HGPS cell (cell line): ENCODE data around the genes MANF, TEX264 and ABHD14B.

GRCh38 chr3:50612419-50613013, 942 bp upstream of the CISH start:
- RRBS: 9% methylated on average over 2 of the region's 16 CpGs

- RRBS: no CpG with 5 or more reads among the region's 5 CpGs
Measured at GRCh38 chr3:50620365-50621279, 3.7 kb downstream of the MAPKAPK3 start.

GRCh38 chr3:50638320-50638636, 21.3 kb downstream of the MAPKAPK3 start:
- RRBS: no CpG with 5 or more reads among the region's 3 CpGs

- RRBS: 2% methylated on average over 24 of the region's 54 CpGs
Measured at GRCh38 chr3:51385188-51385682, at the start of gene MANF. TSS of gene MANF (plus strand) at chr3:51385291.

- RRBS: no CpG with 5 or more reads among the region's 12 CpGs
Measured at GRCh38 chr3:51403000-51403733, 12.1 kb downstream of the RBM15B start.

DNA sequence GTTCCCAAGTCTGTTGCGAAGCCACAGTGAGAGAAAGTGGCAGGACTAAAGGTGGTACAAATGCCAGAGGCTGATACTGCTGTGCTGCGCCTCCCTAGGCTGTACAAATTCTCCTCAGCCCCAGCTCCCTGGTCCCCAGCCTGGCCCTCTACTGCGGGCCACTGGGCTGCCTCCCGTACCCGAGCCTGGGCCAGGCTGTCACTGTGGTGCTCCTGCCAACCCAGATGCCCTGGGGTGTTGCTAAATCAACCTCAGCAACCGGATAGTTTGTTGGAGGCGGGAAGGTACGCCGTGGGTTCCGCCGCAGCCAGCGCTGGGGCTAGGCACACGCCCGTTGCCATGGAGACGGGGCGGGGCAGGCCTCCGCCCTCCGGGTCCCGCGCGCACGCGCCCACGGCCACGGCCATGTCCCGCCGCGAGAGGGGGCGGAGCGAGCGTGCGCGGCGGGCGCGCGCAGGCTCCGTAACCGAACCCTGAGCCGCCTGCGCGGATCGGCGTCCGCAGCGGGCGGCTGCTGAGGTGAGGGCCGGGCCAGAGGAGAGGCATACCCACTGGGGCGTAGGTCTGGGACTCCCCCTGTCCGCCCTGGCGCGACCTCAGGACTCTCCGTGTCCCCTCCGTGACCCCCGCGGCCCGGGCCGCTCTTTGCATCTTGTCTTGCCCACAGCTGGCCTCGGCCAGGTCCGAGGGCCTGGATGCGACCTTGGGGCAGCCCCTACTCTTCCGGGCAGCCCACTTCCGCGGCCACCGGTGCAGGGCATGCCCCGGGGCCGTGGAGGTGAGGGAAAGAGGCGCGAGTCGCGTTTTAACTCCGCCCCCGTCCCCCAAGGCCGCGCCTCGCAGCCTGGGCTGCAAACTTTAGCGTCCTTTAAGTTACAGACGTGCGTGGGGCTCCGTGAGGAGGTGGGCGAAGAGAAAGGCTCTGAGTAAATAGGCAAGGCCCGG, at the start of gene TEX264:
TEX264 (plus strand) TSS at position 483 of the 945 bp plus-strand sequence.
- RRBS: 2% methylated on average over 19 of the region's 82 CpGs

DNA sequence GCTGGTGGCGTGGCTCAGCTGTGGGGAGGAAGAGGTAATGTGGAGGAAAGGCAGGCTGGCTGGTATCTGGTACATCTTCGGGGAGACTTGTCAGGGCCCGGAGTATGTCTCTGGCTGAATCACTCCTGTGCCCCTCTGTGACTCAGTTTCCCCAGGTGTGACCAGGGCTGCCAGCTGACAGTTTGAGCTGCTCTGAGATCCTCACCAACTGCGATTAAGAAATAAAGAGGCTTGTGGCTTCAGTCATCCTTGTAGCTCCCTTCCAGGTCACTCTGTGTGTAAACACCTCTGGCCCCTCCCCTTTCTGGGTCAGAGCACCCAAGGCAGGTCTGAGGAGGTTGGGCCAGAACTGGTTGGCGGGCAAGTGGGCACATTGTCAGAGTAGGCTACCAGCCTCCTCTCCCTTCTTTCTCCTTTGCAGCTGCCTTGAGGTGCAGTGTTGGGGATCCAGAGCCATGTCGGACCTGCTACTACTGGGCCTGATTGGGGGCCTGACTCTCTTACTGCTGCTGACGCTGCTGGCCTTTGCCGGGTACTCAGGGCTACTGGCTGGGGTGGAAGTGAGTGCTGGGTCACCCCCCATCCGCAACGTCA, 2.9 kb downstream of the TEX264 start:
- RRBS: no CpG with 5 or more reads among the region's 10 CpGs

GRCh38 chr3:51973921-51974873, at the start of gene ABHD14B:
TSS of gene ABHD14B (minus strand) at chr3:51974049.
- RRBS: 3% methylated on average over 5 of the region's 55 CpGs

- RRBS: 49% methylated on average over 3 of the region's 18 CpGs
Measured at GRCh38 chr3:52039785-52040333, 16.5 kb downstream of the DUSP7 start.

DNA sequence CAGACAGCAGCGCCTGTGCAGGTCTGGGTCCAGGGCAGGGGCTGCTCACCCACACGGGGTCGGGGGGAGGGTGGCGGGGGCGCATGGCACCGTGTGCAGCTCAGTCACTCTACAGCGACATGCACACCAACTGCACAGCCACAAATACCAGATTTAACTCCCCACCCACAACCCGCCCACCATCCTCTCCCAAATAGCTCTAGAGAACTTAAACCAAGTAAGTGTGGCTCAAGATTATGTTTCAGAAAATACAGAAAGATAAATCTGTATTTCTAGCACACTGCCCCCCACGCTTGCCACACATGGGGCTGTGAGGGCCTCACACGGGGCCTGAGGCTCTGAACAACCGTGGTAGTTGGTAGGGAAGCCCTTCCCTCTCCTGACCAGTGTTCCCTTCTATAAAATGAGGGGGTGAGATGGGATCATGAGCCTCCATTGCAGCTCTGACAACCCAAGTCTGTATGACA, 23.2 kb downstream of the POC1A start:
- RRBS: no CpG with 5 or more reads among the region's 11 CpGs

DNA sequence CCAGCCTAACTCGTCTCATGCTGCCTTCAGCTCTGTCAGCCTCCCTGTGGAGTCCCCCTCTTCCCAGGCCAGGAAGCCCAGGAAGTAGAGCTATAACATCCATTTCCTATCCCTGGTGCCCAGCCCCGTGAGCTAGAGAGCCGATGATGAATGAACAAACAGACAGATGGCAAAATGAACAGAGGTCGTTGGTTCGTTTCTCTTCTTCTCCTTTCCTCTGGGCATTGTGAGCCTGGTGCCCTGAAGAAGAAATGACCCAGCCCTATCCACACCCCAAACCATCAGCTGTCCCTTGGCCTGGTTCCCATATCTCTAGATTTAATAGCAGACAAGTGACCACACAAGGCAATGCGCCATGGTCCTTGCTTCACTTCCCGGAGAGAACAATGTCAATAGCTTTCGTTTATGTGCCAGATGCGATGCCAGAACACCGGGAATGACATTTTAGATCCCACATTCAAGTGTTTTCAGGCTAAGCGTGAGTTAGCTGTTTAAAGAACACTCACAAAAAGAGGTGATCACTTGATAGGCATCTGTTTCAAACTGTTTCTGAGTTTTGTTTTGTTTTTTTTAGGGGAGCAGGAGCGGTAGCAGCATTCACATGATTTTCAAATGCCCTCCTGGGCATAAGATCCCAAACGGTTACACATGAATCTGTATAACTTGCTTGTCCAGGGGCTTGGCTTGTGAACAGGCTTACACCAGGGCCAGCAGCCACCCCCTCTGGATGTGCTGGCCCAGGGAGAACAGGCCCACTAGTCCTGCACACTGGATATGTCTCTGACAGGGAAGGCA, 17.7 kb downstream of the POC1A start:
- RRBS: 73% methylated on average over 2 of the region's 13 CpGs

DNA sequence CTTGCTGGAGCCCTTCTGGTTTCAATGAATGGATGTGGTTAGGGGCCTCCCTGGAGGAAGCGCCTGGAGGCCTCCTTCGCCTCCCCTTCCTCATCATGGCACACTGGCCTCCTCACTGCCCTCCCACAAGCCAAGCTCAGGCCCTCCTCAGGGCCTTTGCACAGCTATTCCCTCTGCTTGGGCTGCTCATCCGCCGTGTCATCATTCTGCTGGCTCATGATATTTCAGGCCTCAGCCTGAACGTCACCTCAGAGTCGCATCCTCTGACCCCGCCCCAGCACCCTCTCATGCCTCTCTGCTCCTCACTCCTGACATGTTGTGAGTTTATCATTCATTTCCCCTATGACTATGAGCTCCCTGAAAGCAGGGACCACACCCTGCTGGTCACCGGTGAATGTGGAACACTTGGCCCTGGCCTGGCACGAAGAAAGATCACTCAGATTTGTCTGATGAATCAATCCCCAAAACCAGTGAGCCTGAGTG, 20.7 kb upstream of the POC1A start:
- RRBS: no CpG with 5 or more reads among the region's 9 CpGs

DNA sequence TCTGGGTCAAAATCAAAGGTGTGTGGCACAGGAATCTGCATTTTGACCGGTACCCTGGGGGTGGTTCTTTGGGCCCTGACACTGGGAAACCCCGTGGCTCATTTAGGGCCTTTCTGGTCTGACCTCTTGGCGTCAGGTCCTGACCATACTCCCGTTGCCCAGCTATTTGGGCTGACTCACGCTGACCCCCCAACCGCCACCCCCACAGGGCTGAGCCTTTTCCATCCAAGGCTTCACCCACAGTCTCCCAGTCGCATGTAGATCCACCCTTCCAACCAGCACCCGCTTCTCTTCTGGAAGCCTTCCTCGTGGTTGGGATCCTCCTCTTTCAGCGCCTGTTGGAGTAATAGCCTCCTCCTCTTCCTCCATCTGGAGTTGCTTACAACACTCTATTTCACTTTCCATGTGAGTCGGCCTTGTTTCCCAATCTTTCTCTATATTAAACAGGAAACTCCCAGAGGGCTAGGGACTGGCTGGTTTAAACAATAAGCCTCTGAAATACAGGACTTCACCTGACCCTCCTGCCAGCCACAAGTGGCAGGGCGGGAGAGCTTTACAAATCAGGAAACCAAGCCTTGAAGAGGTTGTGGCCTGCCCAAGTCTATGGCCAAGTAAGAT, 2.1 kb upstream of the ALAS1 start:
- RRBS: no CpG with 5 or more reads among the region's 12 CpGs

DNA sequence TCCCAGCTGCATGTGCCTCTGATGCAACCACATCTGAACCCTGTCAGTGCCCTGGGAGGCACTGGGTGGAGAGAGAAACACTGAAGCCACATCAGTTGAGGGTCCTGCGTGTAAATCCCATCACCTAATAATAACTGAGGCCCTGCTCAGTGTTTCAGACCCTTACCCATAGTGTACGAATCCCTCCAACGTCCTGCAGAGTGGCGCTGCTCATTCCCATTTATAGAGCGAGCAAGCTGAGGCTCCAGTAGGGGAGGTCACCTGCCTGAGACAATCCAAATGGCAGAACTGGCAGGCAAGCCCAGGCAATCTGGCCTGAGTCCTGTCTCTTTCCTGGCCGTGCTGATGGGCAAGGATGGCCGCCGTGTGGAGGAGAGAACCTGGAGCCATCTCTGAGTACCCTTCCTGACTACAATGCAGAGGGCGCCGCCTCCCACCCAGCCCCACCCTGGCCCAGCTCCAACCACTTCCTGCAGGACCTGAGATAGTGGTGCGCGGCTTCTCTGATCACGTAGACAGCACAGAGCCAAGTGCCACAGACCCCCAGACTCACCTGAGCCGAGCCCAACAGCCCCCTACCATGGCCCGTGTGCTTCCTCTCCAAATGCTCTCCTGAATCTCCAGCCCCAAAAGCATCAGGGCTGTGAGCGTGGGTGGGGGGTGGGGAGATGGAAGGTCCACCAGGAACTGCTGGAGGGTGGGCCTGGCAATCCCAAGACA, 7.0 kb downstream of the TLR9 start:
- RRBS: no CpG with 5 or more reads among the region's 16 CpGs

DNA sequence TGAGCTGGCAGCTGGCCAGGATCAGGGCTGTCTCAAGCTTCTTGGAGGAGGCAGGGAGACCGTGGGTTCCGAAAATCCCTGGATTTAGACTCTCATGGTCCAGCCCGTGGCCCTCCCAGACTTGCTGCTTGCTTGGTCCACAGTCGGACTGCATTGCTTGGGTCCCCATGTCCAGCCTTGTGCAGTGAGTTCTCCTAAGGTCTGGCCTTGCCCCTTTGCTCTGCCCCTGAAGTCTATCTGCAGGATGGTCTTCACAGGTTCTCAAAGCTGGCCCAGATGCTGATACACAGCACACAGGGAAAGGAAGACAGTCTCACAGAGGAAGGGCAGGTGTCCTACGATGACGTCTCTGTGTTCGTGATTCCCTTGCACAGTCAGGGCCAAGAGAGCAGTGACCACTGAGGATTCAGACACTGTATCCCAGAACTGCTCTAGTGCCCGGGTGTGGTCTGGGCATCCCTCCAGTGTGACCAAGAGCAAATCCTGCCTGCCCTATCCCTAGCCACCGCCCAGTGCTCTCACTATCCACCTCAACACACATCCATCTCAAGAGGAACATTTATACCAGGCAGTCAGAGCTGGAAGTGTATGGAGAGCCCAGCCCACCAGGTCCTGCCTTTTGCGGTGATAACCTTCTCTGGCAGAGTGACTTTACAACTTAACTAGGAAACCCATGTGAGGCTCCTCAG, 4.0 kb downstream of the PPM1M start:
- RRBS: no CpG with 5 or more reads among the region's 10 CpGs

DNA sequence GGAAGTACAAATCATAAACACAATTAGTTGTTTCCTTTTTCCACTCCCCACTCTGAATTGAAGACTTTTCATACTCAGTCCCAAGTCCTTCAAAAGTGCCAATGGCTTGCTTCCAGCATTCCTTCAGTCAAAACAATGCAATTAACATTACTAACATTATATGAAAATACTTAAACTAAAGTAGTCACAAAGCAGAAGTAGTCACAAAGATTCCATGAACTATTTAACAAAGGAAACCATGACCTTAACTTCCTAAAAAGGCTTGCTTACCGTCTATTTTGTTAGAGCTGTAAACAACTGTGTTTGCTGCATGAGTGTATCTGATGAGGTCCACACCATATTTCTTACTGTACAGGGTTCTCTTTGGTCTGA, 8.0 kb downstream of the WDR82 start:
- RRBS: no CpG with 5 or more reads among the region's 1 CpG

- RRBS: no CpG with 5 or more reads among the region's 11 CpGs
Measured at GRCh38 chr3:52299207-52299925, 11.7 kb downstream of the GLYCTK start.

DNA sequence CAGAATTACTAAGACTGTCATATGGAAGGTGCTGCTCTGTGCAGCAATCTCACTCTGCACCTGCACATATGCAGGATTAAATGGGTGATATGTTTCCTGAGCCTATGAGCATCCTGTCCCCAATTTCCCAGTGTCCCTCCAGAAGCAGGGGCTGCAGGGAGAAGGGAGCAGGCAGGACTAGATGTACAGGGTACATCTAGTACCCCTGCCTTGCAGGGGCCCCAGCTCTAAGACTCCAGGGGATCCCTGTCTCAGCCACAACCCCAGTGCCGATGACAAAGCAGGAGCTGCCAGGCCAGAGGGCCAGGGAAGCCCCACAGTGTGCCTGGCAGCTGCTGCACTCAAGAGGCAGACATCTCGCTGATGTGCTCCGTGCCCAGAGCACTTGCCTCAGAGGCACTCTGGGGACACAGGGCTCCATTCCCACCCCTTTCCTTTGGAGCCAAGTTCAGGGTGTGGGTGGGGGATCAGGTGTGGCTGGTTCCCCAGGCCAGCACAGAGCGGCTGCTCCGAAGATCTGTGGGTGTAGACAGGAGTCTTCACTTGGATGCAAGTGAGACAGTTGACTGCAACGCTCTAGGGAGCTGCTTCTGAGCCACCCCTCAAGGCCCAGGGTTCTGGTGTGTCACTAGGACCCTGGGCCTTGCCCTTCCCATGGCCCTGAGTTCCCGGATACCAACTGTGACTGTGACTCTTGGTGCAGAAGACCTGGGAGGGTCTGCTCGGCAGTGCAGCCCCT, 2.8 kb downstream of the NT5DC2 start:
- RRBS: no CpG with 5 or more reads among the region's 8 CpGs

DNA sequence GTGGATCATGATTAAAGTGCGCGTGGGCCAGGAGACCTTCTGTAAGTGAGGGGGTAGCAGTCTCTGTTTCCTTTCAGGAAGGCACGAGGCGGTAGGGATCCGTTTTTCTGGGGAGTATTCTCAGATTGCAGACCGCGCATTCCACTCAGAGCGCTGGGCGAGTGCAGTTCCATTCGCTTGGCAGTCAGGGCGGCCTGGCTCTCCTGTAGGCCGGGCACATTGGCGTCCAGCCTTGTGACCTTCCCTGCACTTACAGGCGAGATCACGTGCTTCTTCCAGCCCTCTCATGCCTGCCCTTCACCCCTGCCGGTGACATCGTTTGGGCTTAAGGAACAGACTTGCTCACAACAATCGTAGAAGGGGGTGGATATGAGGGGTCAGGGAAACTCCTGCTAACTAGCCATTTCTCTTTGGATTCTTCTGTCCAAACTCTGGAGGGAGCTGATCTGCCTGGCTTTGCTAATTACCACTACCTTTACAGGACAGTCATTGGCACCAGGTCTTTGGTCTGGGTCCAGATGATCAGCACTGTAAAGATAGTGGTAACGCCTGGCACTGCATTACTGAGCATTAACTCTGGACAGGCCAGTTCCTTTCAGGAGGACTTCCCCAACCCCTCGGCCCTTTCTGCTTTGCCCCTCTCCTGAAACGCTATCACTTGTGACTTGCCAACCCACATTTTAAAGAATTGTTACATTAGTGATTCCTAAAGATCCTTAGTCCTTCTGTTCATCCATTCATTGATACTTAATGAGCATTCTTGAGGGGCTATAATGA, 649 bp downstream of the UQCC5 start:
- RRBS: 5% methylated on average over 3 of the region's 21 CpGs

DNA sequence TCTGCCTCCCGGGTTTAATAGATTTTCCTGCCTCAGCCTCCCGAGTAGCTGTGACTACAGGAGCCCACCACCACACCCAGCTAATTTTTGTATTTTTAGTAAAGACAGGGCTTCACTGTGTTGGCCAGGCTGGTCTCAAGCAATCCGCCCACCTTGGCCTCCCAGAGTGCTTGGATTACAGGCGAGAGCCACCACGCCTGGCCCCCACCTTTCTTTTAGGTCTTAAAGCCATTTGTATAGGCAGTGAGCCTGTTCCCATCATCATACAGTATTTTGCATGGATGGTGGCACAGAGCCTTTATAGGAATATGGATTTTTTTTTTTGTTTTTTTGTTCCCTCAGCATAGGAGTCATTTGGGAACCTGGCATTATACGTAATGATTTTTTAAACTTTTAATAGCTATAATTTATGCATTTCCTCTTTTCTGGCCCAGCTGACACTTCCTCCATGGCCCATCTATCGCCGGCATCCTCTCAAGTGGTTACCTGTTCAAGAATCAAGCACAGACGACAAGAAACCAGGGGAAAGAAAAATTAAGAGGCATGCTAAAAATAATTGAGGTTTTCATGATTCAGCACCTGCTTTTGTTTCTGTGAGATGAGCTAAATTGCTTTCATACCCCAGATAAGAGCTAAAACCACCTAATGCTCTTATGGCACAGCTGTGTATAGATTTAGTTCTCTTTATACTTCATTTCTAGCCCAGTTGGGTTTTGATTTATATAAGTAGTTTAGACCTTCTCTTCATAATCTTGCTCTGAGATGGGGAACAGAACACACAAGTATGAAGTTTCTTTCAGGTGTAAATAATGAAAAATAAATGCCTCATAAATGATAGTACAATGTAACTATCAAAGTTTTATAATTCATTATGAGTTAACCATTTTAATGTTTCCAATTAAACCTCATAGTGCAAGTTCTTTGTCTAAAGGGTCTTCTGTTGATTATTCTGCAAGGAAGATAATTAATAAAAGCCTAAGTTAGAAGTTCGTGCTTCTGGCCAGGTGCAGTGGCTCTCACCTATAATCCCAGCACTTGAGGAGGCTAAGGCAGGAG, 1.7 kb downstream of the SPCS1 start:
- RRBS: no CpG with 5 or more reads among the region's 10 CpGs